ENCODE measurements around the gene CNPY1.

GRCh38 chr7:154591606-154592063 lies 411.3 kb downstream of the PAXIP1 start:
- PRO-cap, 2 experiments, result no peak in any of the 2 experiments

DNA sequence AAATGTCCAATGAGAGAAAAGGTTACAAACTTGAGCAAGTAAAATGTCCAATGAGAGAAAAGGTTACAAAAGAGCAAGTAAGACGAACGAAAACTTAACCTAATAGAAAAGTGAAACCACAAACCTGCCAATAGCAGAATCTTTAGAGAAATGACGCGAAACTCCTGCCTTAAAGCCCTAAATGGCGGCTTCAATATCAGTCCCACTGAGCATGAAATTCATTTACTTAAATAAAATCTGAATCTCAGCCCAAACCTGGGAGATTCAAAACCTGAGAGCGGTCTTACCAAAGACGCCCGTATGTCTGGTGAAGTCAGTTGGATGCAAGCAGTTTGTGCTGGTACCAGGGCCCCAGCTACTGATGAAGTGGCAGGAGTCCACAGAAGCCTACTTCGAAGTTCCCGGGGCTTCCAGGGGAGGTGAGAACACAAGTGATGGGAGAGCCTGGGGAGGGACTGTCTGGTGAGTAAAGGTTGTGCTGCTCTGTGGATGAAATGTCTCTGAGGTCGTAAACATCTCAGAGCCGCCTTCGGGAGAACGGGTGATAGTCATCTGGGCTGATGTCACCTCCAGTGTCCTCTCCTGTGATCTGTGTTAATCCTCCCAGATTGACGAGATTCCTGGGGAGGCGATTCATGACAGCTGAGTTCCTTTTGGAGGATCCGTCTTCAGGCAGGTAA lies 74.4 kb downstream of the PAXIP1 start:
- PRO-cap, 2 experiments, result peak in 2 of 2 experiments; most common plus-strand start position 180 of the sequence (in 2); most common minus-strand start position 581 of the sequence (in 1)

DNA sequence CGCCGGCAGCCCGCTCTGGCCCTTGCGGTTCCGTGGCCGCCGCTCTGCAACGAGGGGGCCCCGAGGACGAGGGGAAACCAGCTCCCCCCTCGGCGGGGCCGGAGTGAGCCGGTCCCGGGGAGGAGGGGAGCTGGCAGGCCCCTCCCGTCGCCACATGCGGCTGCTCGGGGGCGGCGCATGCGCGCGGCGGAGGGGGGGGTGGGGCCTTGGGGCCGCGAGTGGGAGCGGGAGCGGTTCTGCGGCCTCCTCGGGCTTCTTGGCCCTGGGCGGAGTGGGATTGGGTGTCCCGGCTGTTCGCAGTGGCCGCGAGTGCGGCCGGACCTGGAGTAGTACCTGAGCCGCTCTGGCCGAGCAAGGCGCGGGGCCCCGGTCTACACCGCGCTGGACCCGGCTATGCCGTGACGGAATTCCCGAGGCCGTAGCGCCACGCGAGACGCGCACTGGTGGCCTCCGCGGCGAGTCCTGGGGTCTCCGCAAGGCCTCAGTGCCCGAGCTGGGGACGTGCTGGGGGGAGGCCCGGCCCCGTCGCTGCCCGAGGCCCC lies 401 bp upstream of the PAXIP1 start:
- PRO-cap, 2 experiments, result peak in 2 of 2 experiments; most common plus-strand start position 201 of the sequence (in 2)

- PRO-cap, 2 experiments, result no peak in any of the 2 experiments
Measured at GRCh38 chr7:155070448-155070795, 298 bp downstream of the HTR5A start.

DNA sequence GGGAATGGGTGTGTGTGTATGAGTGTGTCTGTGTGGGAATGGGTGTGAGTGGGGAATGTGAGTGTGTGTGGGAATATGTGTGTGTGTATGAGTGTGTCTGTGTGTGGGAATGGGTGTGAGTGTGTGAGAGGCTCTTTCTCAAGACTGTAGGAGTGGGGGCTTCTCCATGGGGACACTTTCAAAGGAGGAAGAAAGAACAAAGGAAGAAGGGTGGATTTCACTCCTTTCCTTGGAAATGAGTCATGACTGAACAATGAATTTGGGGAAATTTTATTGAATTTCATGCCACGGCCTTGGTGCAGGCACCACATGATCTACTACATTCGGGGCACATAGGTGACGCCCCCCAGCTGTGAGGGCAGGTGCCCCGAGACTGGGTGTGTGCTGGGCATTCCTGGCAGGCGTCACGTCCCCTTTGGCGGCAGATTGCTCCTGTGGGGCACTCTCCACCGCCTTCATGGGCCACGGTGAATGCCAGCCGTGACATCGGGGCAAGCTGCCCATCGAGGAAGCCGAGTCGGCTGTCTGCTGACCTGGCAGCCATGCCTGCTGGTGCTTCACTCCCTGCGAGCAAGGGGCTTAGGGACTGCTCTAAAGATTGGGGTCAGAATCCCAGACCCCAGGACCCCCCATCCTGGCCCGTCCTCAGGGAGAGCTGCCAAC lies 88.7 kb upstream of the INSIG1 start:
- PRO-cap, 2 experiments, result no peak in any of the 2 experiments

DNA sequence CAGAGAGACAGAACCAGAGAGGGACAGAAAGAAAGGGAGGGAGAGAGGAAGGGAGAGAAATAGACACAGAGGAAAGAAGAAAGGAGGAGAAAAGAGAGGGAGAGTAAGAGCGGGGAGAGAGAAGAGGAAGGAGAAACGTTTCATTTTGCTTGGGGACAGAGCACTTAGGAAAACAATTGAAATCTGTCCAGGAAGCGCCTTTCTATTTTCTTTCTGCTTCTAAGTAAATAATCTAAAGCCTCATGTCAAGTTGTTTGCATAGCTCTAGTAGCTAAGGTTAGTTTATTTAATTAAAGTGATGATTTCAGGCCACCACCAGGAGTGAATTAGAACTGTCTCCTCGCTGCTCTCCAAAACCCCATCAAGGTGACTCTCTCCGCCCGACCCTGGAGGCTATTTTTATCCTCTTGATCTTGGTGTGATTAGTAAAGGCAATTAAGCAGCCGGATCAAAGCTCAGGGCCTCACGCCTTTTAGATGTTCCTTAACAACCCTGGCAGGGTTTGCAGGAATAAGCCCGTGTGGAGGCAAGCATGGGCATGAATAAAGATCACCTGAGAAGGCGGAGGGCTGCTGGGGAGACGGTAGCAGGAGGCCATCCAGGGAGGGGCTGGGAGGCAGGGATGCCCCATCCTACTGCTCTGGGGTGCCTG lies 73.4 kb upstream of the INSIG1 start:
- PRO-cap, 2 experiments, result no peak in any of the 2 experiments

GRCh38 chr7:155287119-155287618 lies 10.5 kb upstream of the INSIG1 start:
- PRO-cap, 2 experiments, result no peak in any of the 2 experiments

DNA sequence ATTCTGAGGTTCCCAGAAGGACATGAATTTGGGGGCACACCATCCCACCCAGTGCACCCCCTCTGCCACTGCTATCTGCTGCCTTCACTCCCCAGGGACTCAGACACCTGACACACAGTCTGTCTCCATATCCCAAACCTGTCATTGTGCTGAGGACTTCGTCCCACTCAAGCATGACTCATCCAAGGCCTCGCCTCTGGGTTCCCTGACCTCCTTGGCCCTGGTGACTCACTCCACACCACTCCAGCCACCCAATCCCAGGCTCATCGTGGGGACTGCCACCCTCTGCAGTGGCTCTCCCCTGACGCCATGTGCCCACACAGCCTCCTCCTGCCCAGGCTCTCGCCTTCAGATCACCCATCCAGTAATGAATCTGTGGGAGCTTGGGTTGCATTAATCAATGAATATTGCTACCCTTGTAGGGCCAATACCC lies 6.6 kb upstream of the INSIG1 start:
- PRO-cap, 2 experiments, result no peak in any of the 2 experiments

- PRO-cap, 2 experiments, result no peak in any of the 2 experiments
Measured at GRCh38 chr7:155344720-155345409, 47.2 kb downstream of the INSIG1 start.

DNA sequence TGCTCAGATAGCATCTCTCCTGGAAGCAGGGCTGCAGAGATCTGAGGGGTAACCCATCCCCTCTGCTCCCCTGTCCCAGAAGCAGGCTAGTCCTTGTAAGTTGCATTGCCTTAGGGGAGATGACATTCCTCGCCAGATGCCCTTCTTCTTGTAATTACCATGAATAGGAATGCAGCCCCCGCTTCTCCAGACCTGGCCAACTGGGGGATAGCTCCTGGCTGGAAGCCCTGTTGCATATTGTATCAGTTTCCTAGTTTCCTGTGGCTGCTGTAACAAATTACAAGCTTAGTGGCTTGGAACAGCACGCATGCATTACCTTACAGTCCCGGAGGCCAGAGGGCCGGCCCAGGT lies 47.5 kb upstream of the EN2 start:
- PRO-cap, 2 experiments, result no peak in any of the 2 experiments

- PRO-cap, 2 experiments, result no peak in any of the 2 experiments
Measured at GRCh38 chr7:155509217-155509796, 37.1 kb downstream of the CNPY1 start.

GRCh38 chr7:155546426-155546993 lies at the start of gene CNPY1:
Gene CNPY1 (minus strand): TSS chr7:155546559.
- PRO-cap, 2 experiments, result no peak in any of the 2 experiments

GRCh38 chr7:155590236-155590991 lies 44.1 kb upstream of the CNPY1 start:
- PRO-cap, 2 experiments, result no peak in any of the 2 experiments

GRCh38 chr7:155639903-155640623 lies 4.4 kb upstream of the RBM33 start:
- PRO-cap, 2 experiments, result no peak in any of the 2 experiments

- PRO-cap, 2 experiments, result no peak in any of the 2 experiments
Measured at GRCh38 chr7:155646480-155646871, 2.0 kb downstream of the RBM33 start.

GRCh38 chr7:155921991-155922244 lies 109.7 kb upstream of the SHH start:
- PRO-cap, 2 experiments, result no peak in any of the 2 experiments

DNA sequence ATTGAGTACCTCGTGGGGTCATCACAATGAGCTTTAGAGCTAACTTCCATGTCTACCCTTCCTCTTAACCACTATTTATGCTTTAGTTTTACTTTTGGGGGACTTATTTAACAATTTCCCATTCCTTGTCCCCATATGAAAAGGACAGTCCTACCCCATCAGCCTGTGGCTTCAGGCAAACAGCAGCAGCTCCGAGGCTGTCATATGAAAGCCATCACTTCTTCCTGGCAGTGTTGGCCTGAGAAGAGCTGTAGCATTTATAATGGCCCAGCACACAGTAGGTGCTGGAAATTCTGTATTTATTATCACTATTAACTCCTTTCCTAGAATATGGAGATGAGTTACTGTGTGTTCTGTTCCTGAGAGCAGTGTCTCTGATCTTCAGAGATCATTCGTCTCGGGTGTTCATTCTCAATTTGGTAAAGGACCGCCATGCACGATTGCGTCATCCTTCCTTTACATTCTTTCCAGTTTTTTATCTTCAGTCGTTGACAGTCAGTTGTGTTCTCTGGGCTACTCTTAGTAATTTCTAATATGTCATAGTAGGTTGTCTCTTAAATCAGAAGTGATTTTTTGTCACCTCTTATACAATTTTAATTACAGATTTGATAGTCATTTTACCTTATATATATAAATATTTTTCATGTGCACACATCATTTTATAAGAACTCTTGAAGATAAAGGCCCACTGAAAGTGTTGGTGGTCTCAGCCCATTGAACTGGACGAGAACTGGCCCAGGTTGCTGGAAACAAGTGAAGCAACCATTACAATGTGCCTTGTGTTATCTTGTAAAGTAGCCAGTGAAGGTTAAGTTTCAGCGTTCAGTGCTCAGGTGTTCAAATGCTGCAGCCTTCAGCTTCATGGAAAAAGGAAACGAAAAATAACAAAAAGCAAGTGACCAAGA lies 18.7 kb downstream of the RNF32 start:
- PRO-cap, 2 experiments, result no peak in any of the 2 experiments

- PRO-cap, 2 experiments, result no peak in any of the 2 experiments
Measured at GRCh38 chr7:156659901-156660884, 19.6 kb downstream of the RNF32 start.

DNA sequence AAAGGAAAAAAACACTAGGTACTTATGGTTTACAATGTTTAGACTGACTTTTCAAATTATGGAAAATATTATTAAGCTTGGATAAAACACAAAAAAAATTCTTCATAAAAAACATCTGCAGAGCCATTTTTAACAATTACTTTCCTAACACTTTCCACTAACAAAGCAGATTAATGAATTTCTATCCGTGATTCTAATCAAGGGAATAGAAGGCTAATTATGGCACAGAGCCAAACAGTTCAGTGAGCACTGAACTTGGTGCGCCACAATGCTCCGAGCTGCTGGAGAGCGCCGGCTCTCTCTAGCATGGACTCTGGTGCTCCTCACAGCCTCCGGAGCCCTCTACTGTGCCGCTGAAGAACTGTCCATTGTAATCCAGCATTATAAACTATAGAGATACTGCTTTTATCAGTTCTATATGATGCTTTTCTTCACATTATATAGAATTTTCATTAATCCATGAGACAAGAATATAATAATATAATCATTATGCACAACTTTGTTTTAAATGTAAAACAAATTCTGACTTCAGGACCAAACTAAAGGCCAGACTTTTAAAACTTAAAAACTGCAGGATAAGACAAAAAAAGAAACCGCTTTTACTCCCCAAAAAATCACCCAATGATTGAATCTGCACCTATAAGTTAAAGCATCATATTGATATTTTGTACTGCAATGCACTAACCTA lies 123.5 kb downstream of the RNF32 start:
- PRO-cap, 2 experiments, result no peak in any of the 2 experiments

GRCh38 chr7:156801318-156801762 lies 91.6 kb downstream of the LMBR1 start:
- PRO-cap, 2 experiments, result no peak in any of the 2 experiments